HT-29 (cell line): Measurements from ENCODE around the genes ATP1A1 and TTF2.

DNA sequence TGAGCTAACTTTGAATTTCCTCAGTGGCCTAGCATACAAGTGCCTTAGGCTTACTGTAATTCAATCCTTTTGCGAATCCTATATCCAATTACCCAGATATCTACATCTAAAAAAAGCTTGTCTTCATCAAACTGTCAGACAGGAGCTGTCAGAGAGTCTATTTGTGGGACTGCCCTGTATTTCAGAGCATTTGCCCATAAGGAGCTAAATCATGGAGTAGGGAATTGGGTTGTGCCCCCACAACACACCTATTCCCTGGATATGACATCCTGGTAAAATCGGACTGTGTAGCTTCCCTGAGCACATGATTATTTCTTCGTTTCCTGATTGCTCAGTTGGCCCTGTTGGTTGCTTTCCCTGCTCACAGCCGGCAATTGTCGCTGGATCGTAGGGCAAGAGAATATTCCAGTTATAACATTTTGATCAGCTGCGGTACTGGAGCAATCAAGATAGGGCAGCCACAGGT is 766 bp upstream of the MAB21L3 start:
- RAMPAGE, long total RNA = no peak

DNA sequence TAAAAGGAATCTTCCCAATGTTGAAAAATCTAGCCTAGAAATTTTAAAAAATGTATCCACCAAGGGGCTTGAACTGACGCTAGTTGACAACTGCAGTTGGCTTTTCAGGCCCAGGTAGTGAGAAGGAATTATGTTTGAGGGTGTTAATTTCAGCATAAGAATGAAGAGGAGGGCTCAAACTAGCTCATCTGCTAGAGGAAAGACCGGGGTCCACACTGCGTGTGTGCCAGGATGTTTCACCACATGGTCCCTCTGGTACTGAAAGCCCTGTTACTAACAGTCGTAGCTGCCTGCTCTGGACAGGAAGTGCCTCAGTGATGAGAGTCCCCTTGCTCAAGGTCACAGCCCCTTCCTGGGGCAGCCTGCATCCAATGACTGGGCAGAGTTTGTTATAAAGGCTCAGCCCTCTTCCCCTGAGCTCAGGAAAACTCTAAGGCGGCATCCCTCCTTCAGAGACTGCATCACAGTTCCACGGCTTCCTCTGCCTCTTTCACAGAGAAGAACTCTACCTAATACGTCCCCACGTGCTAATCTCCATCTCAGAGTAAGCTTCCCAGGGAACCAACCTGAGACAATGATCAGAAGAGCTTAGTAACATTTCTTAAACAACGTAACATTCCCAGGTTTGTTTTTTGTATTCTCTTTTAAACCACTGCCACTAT is 38.2 kb upstream of the ATP1A1 start:
- RAMPAGE, long total RNA = no peak

DNA sequence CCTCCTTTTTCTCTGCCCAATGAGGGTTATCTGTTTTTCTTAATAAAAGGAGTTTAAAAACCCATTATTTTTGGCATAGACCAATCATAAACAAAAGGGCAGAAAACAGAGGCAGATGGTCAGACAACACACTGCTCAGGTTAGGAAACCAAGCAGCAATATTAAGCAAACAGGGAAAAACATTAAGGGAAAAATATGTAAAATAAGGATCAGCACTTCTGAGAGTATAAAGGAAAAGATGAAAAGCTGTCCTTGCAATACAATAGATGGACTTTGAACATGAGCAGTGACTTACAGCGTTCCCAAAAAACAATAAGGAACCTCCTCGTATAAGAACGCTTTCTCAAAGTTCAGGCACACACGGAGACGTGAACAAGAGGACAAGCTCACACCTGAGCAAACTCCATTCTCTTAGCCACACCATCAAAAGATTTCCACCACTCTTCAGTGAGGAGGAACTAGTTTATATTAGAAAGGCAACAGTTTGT is 37.3 kb upstream of the ATP1A1 start:
- RAMPAGE, long total RNA = no peak

GRCh38 chr1:116372938-116373173 is 188 bp upstream of the ATP1A1 start:
- RAMPAGE, long total RNA = no peak

DNA sequence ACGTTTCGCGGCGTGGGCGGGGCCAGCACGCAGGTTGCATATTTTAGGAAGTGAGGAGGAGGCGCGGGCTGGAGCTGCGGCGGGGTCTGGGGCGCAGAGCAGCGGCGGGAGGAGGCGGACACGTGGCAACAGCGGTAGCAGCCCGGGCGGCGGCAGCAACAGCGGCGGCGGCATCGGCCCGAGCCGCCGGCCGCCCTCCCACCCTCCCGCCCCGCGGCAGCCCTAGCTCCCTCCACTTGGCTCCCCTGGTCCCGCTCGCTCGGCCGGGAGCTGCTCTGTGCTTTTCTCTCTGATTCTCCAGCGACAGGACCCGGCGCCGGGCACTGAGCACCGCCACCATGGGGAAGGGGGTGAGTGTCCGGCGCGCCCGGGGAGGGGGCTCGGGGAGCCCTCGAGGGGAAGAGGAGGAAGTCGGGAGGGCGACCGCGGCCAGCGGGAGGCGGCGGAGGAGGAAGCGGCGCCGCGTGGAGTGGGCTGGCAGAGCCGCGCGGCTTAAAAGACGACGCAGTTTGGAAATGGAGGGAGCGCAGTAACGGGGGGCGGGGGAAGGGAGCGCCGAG is at the start of gene ATP1A1:
Gene ATP1A1, plus strand, starts transcription at position 71 of the 560 bp plus-strand sequence.
- RAMPAGE, long total RNA = no peak

DNA sequence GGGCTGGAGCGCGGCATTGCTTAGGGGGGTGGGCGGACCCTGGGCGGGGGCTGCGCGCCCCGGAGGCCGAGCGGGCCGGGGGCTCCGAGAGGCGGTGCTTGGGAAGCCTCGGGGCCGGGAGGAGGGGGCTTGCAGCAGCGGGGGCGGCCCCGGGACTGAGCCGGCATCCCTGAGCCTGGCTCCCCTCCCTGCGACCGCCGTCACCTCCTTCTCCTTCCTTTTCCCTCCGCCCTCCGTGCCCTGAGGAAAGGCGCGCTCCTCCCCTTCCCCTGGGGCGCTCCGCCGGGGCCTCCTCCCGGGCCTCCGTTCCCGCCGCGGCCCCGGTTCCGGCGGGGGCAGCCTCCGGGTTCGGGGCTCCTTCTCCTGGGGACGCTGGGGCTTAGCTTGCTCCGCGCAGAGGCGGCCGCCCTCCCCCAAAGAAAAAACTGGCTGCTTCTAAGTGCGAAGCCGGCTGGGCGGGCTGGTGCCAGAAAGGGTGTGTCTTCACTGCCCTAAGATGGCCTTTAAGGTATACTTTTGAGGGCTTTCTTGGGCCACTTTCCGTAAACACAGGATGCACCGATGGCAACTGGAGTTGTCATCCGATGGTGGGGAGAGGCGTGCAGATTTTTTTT is 797 bp downstream of the ATP1A1 start:
- RAMPAGE, long total RNA = no peak

- RAMPAGE, long total RNA = no peak
These were observed 4.6 kb downstream of the ATP1A1 start for GRCh38 chr1:116377244-116378468.

GRCh38 chr1:116383857-116384309 is 10.8 kb downstream of the ATP1A1 start:
- RAMPAGE, long total RNA = no peak

- RAMPAGE, long total RNA = no peak
These were observed 94.9 kb downstream of the CD58 start for GRCh38 chr1:116475849-116476327.

DNA sequence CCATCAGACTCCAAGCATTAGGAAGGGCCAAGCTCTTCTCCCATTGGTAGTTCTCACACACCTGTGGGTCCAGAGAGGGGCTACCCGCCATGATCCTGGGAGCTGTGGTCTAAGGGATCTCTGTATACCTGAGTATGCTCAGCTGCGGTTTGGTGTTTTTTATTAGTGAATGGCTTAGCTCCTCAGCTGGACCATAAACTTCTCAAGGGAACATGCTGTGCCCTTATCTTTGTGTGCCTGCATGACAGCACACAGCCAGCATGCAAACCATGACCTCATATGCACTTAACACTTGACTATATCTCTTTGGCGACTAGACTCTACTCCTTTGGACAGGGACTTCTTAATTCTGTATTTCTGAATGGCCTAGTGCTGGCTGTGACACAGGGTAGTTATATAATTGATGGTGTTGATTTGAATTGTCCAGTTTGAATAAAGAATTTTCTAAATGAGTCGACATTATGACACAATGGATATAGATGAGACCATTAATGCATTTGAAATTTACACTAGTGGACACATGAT is 94.4 kb downstream of the CD58 start:
- RAMPAGE, long total RNA = no peak

DNA sequence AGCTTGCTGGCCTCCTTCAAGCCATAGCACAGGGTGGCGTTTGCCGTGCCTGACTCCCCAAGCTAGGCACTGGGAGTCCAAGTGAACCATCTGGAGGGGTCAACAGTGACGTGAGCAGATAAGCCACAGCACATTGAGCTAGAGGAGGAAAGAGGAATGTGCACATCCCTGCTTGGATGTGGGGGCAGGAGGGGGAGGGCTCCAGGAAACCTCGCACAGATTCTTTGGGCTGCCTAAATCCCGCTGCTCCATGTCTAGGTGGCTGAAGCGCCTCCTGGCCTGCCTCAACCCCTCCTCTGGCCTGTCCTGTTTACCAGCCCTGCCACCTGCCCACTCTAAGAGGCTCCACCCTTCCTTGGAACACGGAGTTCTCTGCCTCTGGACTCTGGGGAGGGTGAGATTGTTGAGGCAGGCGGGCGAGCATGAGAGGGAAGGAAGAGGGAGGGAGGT is 86.9 kb downstream of the CD58 start:
- RAMPAGE, long total RNA = no peak

- RAMPAGE, long total RNA = no peak
These were observed 24.2 kb downstream of the IGSF3 start for GRCh38 chr1:116643313-116643768.

DNA sequence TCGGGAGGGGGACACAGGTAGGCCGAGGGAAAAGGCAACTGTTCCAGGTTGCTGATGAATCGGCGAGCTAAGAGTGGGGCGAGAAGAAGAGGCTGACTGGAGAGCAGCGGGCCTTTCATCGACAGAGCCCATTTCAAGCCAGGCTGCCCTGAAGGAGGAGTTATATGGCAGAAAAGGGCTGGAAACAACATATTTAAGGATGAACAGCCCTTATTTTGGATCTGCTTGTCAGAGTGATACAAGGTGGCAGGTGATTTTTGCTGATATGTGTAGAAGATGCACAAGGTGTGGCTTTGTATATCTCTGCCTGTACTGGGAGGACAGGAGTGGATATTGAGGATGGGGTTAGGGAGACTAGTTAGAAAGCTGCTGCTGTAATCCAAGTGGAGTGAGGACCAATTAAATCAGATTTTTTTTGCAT is 1.0 kb downstream of the CD2 start:
- RAMPAGE, long total RNA = no peak

GRCh38 chr1:116827004-116827714 is 72.9 kb downstream of the CD2 start:
- RAMPAGE, long total RNA = no peak

GRCh38 chr1:116950502-116951134 is 40.9 kb downstream of the PTGFRN start:
- RAMPAGE, long total RNA = no peak

DNA sequence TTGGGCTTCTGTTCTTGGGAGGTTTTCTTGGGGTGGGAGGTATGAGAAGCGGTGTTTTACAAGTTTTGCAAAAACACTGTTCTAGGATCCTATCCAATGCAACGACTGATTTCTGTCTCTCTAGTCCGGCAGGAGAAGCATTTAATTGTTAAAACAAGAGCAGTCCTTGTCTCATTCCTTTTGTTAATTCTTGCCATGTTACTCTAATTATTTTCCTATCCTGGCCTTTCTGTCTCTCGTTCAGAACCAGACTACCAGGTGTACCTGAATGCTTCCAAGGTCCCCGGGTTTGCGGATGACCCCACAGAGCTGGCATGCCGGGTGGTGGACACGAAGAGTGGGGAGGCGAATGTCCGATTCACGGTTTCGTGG is 40.6 kb upstream of the CD101 start:
- RAMPAGE, long total RNA = no peak

DNA sequence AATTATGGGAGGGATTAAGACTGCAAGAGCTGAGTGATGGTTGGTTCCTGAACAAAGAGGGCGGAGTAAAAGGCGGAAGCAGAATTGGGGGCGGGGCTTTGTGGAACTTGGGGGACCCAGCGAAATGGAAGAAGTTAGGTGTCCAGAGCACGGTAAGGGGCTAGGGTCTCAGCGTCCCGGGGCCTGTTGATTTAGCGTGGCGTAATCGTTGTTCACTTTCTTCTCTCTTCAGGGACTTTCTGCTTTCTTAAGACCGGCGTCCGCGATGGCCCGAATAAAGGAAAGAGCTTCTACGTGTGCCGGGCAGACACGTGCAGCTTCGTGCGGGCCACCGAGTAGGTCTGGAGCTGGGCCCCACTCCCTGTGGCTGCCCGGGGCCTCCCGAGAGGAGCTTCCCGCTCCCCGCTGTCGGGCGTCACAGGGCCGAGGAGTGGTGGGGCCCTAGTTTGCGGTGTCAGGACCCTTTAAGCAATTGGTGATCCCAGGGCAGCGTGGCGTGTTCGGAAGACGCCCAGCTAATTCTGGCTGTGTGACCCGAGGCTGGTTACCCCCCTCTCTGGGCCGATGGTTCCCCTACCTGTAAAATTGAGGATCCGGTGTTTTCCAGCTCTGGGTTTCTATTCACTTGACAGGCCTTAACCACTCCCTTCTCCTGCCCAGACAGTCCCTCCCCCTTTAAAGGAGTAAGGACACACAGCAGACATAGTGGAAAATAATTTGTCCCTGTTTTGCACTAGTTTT is at the start of gene TTF2:
Gene TTF2, plus strand, starts transcription at position 104 of the 741 bp plus-strand sequence.
- RAMPAGE, long total RNA = no peak

- RAMPAGE, long total RNA = no peak
These were observed 839 bp downstream of the TTF2 start for GRCh38 chr1:117060964-117061365.

GRCh38 chr1:117401931-117402571 is 34.8 kb downstream of the MAN1A2 start:
- RAMPAGE, long total RNA = no peak

- RAMPAGE, long total RNA = no peak
These were observed 9.7 kb downstream of the TENT5C start for GRCh38 chr1:117615496-117616017.